SK-N-DZ (cell line): Measurements from ENCODE around the genes PRMT1 and KLK3.

GRCh38 chr19:49631202-49632197 is 8.4 kb downstream of the RRAS start:
RAMPAGE:
- cytosol, long total RNA = no peak
- nucleus, long total RNA = no peak

GRCh38 chr19:49636544-49637249 is 3.2 kb downstream of the RRAS start:
RAMPAGE:
- cytosol, long total RNA = no peak
- nucleus, long total RNA = no peak

DNA sequence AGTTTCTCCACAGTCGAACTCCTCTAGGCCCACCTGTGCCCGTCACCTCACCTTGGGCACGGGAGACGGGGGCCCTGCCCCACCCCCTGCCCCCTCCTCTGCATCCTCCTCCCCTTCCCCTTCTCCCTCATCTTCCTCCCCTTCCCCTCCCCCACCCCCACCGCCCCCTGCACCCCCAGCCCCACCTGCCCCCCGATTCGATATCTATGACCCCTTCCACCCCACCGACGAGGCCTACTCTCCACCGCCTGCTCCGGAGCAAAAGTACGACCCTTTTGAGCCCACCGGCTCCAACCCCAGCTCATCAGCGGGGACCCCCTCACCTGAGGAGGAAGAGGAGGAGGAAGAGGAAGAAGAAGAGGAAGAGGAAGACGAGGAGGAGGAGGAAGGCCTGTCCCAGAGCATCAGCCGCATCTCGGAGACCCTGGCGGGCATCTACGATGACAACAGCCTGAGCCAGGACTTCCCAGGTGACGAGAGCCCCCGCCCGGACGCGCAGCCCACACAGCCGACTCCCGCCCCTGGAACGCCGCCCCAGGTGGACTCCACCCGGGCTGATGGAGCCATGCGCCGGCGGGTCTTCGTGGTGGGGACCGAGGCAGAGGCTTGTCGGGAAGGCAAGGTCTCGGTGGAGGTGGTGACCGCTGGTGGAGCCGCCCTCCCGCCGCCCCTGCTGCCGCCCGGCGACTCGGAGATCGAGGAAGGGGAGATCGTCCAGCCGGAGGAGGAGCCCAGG is 9.0 kb downstream of the SCAF1 start:
RAMPAGE:
- cytosol, long total RNA = no peak
- nucleus, long total RNA = no peak

DNA sequence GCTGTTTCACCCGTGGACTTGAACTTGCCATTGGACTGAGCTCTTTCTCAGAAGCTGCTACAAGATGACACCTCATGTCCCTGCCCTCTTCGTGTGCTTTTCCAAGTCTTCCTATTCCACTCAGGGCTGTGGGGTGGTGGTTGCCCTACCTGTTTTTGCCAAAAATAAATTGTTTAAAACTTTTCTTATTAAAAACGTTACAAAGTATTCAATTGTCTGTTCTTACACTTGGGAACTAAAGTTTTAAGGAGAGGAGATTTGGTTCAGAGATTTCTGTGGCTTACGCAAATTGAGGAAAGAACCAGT is 3.4 kb upstream of the PRMT1 start:
RAMPAGE:
- cytosol, long total RNA = no peak
- nucleus, long total RNA = no peak

DNA sequence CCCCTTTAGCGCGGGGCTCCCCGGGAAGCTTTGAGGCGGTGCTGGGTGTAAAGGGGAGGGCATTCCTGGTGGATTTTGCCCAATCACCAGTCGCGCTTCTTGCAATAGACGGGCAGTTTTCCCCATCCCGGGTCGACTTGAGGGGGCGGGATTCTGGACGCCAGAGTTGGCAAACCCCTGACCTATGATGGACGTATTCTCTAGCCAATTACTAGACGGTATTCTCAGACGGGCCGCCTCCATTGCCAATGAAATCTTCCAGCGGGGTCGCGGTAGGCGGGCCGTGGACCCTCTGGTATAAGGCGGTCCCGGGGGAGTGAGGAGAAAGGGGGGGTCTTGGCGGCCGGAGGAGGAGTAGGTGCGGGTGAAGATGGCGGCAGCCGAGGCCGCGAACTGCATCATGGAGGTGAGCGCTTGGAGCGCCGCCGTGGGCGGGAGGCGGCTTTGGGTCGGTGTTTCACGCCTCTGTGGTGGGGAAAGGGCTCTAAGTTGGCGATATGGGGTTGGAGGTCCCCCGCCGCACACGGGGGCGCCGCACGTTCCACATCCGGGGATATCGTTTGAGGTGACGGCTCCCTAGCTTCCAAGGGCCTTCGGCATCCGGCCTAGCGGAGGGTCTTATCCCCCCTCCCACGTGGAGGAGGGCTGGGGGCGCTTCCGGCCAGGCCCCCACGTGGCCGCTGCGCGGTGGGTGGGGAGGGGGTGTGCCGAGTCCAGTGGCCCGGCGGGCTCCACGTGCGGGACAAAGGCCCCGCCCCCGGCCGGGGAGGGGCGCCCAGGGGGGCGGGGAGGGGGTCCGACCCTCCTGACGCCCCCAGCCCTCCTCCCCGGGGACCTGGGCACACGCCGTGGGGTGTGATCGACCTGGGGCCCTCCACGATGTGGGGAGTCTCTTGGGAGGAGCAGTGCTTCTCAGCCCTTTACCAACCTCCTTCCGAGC is at the start of gene PRMT1:
PRMT1 (plus strand) TSS at position 361 of the 940 bp plus-strand sequence.
RAMPAGE:
- cytosol, long total RNA = start-site peak on the plus strand centred at position 342 of the sequence, 43 bp wide, 1,435 and 2,187 reads in 2 replicates
- nucleus, long total RNA = start-site peak on the plus strand centred at position 344 of the sequence, 39 bp wide, 670 and 116 reads in 2 replicates

GRCh38 chr19:49719775-49720249 is 28.9 kb downstream of the CPT1C start:
RAMPAGE:
- cytosol, long total RNA = no peak
- nucleus, long total RNA = no peak

DNA sequence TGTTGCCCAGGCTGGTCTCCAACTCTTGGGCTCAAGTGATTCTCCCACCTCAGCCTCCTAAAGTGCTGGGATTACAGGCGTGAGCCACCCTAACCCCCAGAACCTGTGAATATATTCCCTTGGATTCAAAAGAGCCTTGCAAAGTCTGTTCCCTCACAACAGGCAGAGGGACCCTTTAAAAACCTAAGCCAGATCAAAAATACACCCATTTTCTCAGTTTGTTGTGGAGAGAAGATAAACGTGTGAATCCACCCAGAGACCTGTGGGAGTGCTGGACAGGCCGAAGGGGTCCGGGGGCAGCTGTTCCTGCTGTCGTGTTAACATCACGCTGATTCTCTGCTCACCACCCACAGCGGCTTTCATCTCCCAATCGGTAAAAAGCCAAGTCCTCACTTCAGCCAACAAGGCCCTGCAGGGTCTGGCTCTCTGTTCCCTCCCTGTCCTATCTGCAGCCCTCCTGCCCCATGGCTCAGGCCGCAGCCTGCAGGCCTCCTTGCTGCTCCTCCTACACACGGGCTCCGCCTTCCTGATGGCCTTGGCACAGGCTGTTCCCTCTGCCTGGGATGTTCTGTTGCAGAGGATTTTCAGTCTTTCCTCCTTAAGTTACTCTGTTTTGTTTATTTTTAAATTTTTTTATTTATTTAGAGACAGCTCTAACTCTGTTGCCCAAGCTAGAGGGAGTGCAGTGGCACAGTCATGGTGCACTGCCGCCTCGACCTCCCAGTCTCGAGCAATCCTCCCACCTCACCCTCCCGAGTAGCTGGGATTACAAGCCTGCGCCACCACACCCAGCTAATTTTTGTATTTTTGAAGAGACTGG is 22.3 kb downstream of the FUZ start:
RAMPAGE:
- cytosol, long total RNA = no peak
- nucleus, long total RNA = no peak

DNA sequence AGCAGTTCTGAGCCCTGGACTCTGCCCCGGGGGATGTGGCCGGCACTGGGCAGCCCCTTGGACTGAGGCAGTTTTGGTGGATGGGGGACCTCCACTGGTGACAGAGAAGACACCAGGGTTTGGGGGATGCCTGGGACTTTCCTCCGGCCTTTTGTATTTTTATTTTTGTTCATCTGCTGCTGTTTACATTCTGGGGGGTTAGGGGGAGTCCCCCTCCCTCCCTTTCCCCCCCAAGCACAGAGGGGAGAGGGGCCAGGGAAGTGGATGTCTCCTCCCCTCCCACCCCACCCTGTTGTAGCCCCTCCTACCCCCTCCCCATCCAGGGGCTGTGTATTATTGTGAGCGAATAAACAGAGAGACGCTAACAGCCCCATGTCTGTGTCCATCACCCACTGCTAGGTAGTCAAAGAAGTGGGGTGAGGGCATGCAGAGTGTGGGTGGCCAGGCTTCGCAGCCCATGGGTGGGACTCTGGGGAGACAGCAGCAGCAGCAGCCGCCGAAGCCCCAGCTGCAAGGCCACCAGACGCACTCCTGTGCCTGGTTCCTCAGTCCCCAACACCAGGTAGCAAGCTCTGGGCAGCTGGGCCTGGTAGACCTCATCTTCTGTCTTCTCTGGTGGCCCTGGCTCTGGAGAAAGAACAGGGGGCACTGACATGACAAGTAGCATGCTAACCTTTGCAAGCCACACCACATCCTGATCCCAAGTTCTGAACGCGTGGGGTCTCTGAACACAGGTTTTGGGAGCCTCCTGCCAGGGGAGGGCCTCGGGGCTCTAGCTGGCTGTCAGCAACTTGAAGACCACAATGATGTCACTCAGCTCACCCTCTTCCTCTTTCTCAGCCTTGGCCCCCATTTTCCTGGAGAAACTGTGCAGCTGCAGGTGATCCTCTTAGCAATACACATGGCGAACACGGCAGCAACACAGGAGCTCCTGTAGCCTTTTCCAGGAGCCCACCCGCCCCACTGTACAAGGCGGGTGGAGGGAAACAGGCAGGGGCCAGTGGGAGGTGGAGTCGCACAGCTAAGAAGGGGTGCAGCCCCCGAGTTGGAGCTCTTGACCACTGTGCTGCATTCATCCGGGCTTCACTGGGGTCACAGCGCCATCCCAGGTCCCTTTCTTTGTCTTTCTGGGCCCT is 6.0 kb downstream of the FUZ start:
RAMPAGE:
- cytosol, long total RNA = no peak
- nucleus, long total RNA = no peak

DNA sequence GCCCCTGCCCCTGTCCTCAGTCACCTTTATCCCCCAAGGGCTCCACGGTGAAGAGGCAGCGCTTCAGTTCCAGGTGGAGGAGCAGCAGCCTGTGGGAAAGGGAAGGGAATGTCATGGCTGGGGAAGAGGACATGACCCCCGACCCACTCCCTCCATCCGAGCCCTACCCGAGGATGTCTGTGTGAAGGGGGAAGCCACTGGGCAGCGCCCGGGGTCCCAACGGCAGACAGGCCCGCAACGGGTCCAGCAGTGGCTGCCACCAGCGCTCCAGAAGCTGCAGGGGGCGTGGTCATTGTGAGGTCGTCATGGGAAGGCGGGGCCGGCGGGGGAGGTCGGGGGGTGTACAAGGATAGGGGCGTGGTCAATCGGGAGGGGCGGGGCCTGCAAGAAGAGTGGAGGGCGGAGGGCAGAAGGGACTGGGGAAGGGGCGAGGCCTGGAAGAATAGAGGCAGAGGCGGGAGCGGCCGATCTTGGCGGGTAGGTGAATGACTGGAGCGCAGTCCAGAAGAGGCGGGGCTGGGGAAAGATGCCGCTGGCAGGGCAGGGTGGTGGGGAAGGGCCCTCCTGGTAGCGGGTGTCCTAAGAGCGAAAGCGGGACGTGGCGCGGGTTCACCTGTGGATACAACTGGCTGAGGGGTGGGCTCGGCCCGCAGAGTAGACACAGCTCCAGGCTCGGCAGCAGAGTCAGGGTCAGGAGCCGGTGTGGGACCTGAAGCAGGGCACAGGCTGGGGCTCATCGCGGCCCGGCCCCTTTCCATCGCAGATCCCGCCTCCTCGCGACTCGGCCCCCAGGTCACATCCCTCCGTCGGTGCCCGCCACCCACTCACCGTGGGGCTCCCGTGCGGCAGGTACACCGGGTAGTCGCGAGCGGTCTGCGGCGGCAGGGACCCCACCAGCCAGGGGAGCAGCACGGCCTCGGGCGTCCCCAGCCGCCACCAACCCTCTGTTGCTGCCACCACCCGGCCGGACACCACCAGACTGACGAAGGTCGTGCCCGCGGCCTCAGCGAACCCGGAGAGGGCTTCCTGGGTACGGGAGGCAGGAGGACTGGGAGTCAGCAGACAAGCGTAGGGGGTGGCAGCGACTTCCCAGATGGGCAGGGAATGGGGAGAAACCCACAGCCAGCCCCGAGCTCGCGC is 4.2 kb downstream of the FUZ start:
RAMPAGE:
- cytosol, long total RNA = no peak
- nucleus, long total RNA = no peak

RAMPAGE:
- cytosol, long total RNA = no peak
- nucleus, long total RNA = no peak
Measured at GRCh38 chr19:49852026-49852479, 15.3 kb downstream of the PNKP start.

GRCh38 chr19:49854243-49854860 is 13.0 kb downstream of the PNKP start:
RAMPAGE:
- cytosol, long total RNA = no peak
- nucleus, long total RNA = no peak

RAMPAGE:
- cytosol, long total RNA = no peak
- nucleus, long total RNA = no peak
Measured at GRCh38 chr19:49859665-49860923, 7.3 kb downstream of the PNKP start.

GRCh38 chr19:49955935-49956457 is 5.0 kb downstream of the SIGLEC11 start:
RAMPAGE:
- cytosol, long total RNA = no peak
- nucleus, long total RNA = no peak

DNA sequence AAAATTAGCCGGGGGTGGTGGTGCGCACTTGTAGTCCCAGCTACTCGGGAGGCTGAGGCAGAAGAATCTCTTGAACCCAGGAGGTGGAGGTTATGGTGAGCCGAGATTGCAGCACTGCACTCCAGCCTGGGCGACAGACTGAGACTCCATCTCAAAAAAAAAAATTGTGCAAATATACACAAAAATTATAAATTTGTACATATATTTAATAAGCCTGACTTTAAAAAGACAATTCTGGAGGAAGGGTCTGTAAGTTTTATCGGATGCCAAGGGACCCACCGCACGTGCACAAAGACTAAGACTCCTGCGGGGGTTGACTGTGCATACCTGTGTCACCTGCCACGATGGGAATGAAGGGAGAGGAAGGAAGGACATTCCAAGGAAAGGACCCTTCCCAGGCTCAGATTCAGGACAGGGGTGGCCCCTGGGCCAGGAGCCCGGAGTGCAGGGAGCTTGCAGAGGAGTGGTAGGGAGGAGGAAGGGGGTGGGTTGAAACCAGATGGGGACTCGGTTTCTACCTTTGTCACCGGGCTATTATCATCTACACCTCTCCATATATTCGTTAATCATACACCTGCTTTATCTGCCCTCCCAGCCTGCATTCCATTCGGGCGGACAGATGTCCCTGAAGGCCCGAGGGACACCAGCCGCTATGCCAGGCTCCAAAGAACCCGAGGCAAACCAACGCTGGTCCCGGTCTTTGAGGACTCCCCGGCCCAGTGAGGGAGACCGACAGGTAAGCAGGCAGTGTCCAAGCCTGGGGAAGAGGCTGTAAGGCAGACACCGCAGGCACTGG is 15.7 kb upstream of the MYH14 start:
RAMPAGE:
- cytosol, long total RNA = no peak
- nucleus, long total RNA = no peak

RAMPAGE:
- cytosol, long total RNA = no peak
- nucleus, long total RNA = no peak
Measured at GRCh38 chr19:50311828-50312675, 17.1 kb downstream of the KCNC3 start.

DNA sequence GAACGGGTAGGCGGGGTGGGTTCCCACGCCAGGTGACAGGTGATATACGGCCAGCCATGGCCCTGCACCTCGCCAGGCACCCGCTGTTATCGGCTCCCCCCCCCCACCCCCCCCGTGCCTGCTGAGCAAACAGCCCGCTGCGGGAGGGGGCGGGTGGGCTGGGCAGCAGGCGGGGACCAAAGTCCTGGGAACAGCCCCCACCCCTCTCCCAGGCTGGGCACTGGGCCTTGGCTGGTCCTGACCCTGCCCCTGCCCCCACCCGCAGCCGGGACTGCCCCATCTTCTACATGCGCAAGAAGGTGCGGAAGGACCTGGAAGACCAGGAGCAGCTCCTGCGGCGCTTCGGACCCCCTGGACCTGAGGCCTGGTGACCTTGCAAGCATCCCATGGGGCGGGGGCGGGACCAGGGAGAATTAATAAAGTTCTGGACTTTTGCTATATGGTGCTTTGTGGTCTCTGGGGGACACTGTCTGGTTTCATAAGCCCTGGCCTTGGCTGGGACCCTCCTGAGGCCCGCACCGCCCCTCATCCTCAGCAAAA is 1.1 kb upstream of the SPIB start:
RAMPAGE:
- cytosol, long total RNA = no peak
- nucleus, long total RNA = no peak

DNA sequence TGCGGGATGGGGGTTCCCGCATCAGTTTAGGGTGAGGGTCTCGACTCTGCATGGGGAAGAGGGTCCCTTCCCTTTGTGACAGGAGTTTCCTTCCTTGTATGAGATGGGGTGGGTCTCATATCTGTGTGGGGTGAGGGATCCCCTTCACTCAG is 288 bp downstream of the MYBPC2 start:
RAMPAGE:
- cytosol, long total RNA = no peak
- nucleus, long total RNA = no peak

DNA sequence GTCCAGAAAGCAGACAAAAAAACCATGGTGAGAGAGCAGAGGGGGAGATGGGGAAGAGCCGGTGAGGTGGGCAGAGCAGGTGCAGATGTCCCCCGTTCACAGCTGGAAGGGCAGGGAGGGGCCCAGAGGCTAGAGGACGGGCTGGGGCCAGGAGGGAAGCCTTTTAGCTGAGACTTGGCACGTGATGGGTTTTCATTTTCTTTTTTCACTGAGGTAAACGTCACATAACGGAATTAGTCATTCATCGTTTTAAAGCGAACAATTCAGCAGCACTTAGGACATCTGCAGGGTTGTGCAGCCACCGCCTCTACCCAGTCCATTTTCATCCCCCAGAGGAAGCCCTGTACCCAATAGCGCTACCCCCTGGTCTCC is 16.2 kb upstream of the EMC10 start:
RAMPAGE:
- cytosol, long total RNA = no peak
- nucleus, long total RNA = no peak

DNA sequence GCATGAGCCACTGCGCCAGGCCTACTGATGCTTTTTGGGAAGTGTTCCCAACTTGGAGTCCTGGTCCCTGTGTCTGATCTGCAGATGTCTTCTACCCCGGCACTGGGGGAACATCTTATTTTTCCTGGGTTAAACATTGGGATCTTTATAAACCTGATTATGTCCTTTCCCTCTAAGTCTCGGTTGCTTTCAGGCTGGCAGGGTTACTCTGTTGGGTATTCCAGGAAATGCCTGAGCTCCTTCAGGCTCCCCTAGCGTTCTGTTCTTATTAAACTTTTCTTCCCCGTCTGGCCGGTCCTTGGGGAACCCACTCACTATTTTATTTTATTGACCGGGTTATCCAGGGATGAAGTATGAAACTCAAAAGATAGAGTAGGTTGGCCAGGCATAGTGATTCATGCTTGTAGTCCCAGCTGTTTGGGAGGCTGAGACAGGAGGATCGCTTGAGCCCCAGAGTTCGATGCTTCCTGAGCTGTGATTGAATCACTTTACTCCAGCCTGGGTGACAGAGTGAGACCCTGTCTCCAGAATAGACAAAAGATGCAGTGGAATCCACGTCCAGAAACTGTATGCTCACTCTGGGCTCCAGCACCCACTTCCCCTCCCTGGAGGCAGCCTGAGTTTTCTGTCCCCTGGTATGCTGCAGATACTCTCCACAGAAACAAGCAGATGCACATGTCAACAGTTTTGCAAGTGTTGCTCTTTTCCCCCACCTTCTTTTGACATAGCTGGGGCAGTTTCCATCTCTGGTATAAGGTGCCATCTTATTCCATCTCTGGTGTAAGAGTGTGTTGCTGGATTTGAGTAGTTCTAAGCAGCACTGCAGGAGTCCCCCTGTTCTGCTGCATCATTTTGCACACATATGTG is 7.9 kb upstream of the GARIN5A start:
RAMPAGE:
- cytosol, long total RNA = no peak
- nucleus, long total RNA = no peak

DNA sequence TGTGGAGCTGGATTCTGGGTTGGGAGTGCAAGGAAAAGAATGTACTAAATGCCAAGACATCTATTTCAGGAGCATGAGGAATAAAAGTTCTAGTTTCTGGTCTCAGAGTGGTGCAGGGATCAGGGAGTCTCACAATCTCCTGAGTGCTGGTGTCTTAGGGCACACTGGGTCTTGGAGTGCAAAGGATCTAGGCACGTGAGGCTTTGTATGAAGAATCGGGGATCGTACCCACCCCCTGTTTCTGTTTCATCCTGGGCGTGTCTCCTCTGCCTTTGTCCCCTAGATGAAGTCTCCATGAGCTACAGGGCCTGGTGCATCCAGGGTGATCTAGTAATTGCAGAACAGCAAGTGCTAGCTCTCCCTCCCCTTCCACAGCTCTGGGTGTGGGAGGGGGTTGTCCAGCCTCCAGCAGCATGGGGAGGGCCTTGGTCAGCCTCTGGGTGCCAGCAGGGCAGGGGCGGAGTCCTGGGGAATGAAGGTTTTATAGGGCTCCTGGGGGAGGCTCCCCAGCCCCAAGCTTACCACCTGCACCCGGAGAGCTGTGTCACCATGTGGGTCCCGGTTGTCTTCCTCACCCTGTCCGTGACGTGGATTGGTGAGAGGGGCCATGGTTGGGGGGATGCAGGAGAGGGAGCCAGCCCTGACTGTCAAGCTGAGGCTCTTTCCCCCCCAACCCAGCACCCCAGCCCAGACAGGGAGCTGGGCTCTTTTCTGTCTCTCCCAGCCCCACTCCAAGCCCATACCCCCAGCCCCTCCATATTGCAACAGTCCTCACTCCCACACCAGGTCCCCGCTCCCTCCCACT is at the start of gene KLK3:
KLK3 (plus strand) TSS at position 509 of the 805 bp plus-strand sequence.
RAMPAGE:
- cytosol, long total RNA = no peak
- nucleus, long total RNA = no peak